GM12878 (cell line): ENCODE measurements around a stretch of chr1.

GRCh38 chr1:32742942-32743464 lies 1.4 kb downstream of the KIAA1522 start:
- RAMPAGE, long total RNA, result no peak
- RRBS, 2 experiments, result no CpG with 5 or more reads among the region's 6 CpGs
CAGE:
- cytosol, long polyA minus RNA, result no peak
- cytosol, long polyA plus RNA, result no peak
- long polyA plus RNA, result no peak
- nucleolus, long total RNA, result no peak
- nucleus, long polyA plus RNA, result no peak
- nucleus, long total RNA, result no peak

GRCh38 chr1:32755665-32756441 lies 14.2 kb downstream of the KIAA1522 start:
- RAMPAGE, long total RNA, result no peak
- RRBS, 2 experiments, result no CpG with 5 or more reads among the region's 6 CpGs
CAGE:
- cytosol, long polyA minus RNA, result no peak
- cytosol, long polyA plus RNA, result no peak
- long polyA plus RNA, result no peak
- nucleolus, long total RNA, result no peak
- nucleus, long polyA plus RNA, result no peak
- nucleus, long total RNA, result no peak

- RAMPAGE, long total RNA, result no peak
- RRBS, 2 experiments, result 73 to 74% methylated on average over 2 of the region's 8 CpGs
CAGE:
- cytosol, long polyA minus RNA, result no peak
- cytosol, long polyA plus RNA, result no peak
- long polyA plus RNA, result no peak
- nucleolus, long total RNA, result no peak
- nucleus, long polyA plus RNA, result no peak
- nucleus, long total RNA, result no peak
Measured at GRCh38 chr1:32758845-32760052, 17.6 kb downstream of the KIAA1522 start.

GRCh38 chr1:32760053-32760674 lies 18.5 kb downstream of the KIAA1522 start:
- RAMPAGE, long total RNA, result no peak
- RRBS, 2 experiments, result no CpG with 5 or more reads among the region's 15 CpGs
CAGE:
- cytosol, long polyA minus RNA, result no peak
- cytosol, long polyA plus RNA, result no peak
- long polyA plus RNA, result no peak
- nucleolus, long total RNA, result no peak
- nucleus, long polyA plus RNA, result no peak
- nucleus, long total RNA, result no peak

GRCh38 chr1:32871486-32872011 lies 837 bp upstream of the FNDC5 start:
- RAMPAGE, long total RNA, result no peak
- RRBS, 2 experiments, result no CpG with 5 or more reads among the region's 8 CpGs
CAGE:
- cytosol, long polyA minus RNA, result no peak
- cytosol, long polyA plus RNA, result no peak
- long polyA plus RNA, result no peak
- nucleolus, long total RNA, result no peak
- nucleus, long polyA plus RNA, result no peak
- nucleus, long total RNA, result no peak

DNA sequence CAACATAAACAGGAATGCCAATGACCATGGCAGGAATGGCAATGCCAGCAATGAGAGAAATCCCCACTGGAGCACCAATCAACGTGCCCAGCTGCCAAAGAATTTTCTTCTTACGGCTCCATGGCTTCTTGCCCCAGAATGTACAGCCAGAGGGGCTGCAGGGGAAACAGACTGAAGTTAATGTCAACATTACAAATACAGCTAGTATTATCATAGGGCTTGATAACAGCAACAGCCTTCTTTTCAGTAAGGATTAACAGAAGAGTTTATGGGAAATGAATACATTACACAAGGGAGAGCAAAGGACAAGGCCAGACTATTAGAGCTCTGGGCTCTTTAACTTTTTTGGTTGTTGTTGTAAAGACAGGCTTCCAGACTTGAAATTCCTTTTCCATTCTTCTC lies 18.2 kb downstream of the RNF19B start:
- RAMPAGE, long total RNA, result no peak
- RRBS, 2 experiments, result no CpG with 5 or more reads among the region's 2 CpGs
CAGE:
- cytosol, long polyA minus RNA, result no peak
- cytosol, long polyA plus RNA, result no peak
- long polyA plus RNA, result no peak
- nucleolus, long total RNA, result no peak
- nucleus, long polyA plus RNA, result no peak
- nucleus, long total RNA, result no peak

DNA sequence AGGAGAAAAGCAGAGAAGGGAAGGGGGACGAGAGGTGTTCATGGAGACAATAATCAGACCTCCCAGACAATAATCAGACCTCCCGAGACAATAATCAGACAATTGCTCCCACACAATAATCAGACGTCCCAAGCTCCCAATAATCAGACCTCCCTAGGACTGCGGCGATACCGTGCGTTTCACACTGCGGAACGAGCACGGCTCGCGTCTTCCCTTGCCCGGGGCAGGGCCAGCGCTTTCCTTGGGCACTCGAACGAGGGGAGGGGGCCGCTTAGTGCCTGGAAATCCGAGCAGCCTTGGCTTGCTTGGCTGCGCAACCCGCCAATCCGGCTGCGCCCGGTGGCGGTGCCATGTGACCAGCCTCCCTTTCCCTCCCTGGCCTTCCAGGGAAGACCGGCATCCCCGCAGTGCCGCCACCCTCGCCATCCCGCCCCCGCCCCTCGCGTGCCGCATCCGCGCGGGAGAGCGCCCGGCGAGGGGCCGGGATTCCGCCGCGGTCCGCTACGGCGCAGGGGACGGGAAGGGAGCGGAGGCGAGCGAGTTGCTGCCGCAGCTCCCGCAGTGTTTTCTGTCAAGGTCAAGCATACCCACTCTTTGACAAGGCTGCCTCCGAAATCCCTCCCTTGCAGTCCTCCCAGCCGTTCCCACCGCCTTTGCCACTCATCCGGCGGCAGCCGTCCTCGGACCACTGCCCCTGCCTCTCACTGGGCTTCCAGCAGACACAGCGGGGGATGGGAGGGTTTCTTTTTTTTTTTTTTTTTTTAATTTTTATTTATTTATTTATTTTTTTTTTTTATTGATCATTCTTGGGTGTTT lies 8.3 kb upstream of the RNF19B start:
- RAMPAGE, long total RNA, result no peak
- RRBS, 2 experiments, result 2 to 5% methylated on average over 15 to 21 of the region's 60 CpGs
CAGE:
- cytosol, long polyA minus RNA, result no peak
- cytosol, long polyA plus RNA, result no peak
- long polyA plus RNA, result no peak
- nucleolus, long total RNA, result no peak
- nucleus, long polyA plus RNA, result no peak
- nucleus, long total RNA, result no peak

GRCh38 chr1:32991411-32991803 lies 26.8 kb upstream of the RNF19B start:
- RAMPAGE, long total RNA, result no peak
- RRBS, 2 experiments, result no CpG with 5 or more reads among the region's 6 CpGs
CAGE:
- cytosol, long polyA minus RNA, result no peak
- cytosol, long polyA plus RNA, result no peak
- long polyA plus RNA, result no peak
- nucleolus, long total RNA, result no peak
- nucleus, long polyA plus RNA, result no peak
- nucleus, long total RNA, result no peak

- RAMPAGE, long total RNA, result no peak
- RRBS, 2 experiments, result no CpG with 5 or more reads among the region's 5 CpGs
CAGE:
- cytosol, long polyA minus RNA, result no peak
- cytosol, long polyA plus RNA, result no peak
- long polyA plus RNA, result no peak
- nucleolus, long total RNA, result no peak
- nucleus, long polyA plus RNA, result no peak
- nucleus, long total RNA, result no peak
Measured at GRCh38 chr1:33010524-33010832, 26.2 kb downstream of the AK2 start.

- RAMPAGE, long total RNA, result no peak
- RRBS, 2 experiments, result no CpG with 5 or more reads among the region's 3 CpGs
CAGE:
- cytosol, long polyA minus RNA, result no peak
- cytosol, long polyA plus RNA, result no peak
- long polyA plus RNA, result no peak
- nucleolus, long total RNA, result no peak
- nucleus, long polyA plus RNA, result no peak
- nucleus, long total RNA, result no peak
Measured at GRCh38 chr1:33050153-33050799, 13.6 kb upstream of the AK2 start.

GRCh38 chr1:33055364-33055563 lies 18.6 kb upstream of the AK2 start:
- RAMPAGE, long total RNA, result no peak
- RRBS, 2 experiments, result no CpG with 5 or more reads among the region's 5 CpGs
CAGE:
- cytosol, long polyA minus RNA, result no peak
- cytosol, long polyA plus RNA, result no peak
- long polyA plus RNA, result no peak
- nucleolus, long total RNA, result no peak
- nucleus, long polyA plus RNA, result no peak
- nucleus, long total RNA, result no peak

- RAMPAGE, long total RNA, result no peak
- RRBS, 2 experiments, result 79 to 98% methylated on average over 2 to 4 of the region's 11 CpGs
CAGE:
- cytosol, long polyA minus RNA, result no peak
- cytosol, long polyA plus RNA, result no peak
- long polyA plus RNA, result no peak
- nucleolus, long total RNA, result no peak
- nucleus, long polyA plus RNA, result no peak
- nucleus, long total RNA, result no peak
Measured at GRCh38 chr1:33145370-33146431, 36.1 kb downstream of the TRIM62 start.

DNA sequence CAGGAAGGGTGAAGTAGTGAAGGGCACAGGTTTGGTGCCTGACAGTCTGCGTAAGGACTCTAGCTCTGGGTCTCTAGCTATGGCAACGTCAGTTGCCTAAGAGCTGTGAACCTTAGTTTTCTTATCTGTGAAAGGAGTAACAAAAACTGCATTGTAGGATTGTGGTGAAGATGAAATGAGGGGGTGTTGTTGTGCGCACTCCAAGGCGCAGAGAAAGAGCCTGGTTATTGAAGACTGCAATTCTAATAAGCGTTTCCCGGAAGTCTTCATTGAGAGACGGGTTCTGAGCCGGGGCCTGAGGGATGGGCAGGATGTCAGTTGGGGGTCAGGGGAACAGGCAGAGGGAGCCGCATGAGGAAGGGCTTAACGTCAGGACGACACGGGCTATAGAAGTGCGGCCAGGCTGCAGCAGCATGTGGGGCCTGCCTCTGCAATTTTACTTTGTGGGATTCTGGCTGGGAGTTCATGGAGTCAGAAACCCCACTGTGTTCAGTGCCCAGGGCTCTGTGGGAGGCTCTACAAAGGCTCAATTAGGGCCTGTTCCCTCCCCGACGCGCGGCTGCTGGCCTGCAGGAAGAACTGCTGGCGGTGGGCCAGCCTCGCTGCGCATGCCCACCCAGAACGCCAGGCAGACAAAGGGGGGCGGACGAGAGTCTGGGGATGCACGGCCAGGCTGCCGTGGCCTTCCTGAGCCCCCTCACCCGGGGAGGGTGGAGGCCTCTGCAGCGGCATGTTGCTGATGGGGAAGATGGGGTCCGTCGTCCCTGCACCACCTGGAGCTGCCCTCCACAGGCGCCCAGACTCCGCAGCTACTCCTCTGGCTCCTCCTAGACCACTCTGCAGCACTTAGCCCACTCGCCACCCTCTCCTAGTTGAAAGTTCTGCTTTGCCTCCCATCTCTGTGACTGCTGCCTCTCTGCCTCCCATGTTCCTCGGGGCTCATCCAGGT lies 20.6 kb downstream of the TRIM62 start:
- RAMPAGE, long total RNA, result no peak
- RRBS, 2 experiments, result no CpG with 5 or more reads among the region's 33 CpGs
CAGE:
- cytosol, long polyA minus RNA, result no peak
- cytosol, long polyA plus RNA, result no peak
- long polyA plus RNA, result no peak
- nucleolus, long total RNA, result no peak
- nucleus, long polyA plus RNA, result no peak
- nucleus, long total RNA, result no peak

DNA sequence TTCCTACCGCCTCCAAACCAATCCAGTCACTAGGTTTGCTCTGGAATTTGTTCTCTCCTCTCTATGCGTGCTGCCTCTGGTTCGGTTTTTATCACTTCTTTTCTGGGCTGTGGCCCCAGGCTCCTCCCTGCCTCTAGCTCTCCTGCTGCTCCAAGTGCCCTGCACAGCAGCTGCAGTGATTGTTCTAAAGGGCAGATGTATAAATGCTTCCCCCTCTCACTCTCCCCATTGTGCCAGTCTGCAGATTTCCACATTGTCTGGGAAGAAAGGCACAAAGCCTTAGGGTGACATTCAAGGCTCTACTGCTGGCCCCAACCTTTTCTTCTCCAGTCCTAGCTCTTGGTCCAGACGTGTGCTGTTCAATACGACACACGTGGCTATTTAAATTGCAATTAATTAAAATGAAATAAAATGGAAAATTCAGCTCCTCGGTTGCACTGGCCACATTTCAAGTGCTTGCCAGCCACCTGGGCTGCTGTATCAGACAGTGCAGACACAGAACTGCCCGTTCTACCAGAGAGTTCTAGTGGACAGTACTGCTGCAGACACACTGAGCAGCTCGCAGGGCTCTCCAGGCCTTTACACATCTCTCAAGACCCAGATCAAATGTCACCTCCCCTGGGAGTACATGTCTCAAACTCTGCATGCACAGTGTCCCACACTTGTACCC lies 12.4 kb downstream of the TRIM62 start:
- RAMPAGE, long total RNA, result no peak
- RRBS, 2 experiments, result no CpG with 5 or more reads among the region's 9 CpGs
CAGE:
- cytosol, long polyA minus RNA, result no peak
- cytosol, long polyA plus RNA, result no peak
- long polyA plus RNA, result no peak
- nucleolus, long total RNA, result no peak
- nucleus, long polyA plus RNA, result no peak
- nucleus, long total RNA, result no peak

GRCh38 chr1:33181177-33181825 lies 542 bp downstream of the TRIM62 start:
- RAMPAGE, long total RNA, result no peak
- RRBS, 2 experiments, result 3 to 4% methylated on average over 13 to 20 of the region's 57 CpGs
CAGE:
- cytosol, long polyA minus RNA, result no peak
- cytosol, long polyA plus RNA, result no peak
- long polyA plus RNA, result no peak
- nucleolus, long total RNA, result no peak
- nucleus, long polyA plus RNA, result no peak
- nucleus, long total RNA, result no peak

DNA sequence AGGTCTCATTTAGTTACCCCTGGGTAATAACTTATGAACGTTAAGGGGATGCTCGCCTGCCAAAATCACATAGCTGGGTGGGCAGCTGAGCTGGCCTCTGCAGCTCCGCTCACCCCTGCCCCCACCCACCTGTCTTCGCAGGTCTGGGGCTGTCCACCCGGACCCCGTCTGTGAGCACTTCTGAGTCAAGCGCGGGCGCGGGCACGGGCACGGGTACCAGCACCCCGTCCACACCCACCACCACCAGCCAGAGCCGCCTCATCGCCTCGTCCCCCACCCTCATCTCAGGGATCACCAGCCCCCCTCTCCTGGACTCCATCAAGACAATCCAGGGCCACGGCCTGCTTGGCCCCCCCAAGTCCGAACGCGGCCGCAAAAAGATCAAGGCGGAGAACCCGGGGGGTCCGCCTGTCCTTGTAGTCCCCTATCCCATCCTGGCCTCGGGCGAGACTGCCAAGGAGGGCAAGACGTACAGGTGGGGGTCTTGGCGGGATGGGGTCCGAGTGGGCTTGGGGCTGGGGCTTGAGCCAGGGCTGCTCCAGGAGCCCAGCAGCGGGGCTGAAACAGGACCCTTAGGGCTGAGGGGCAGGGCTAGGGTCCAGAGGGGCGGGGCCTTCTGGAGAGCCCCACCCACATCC lies 23.8 kb downstream of the ZNF362 start:
- RAMPAGE, long total RNA, result no peak
- RRBS, 2 experiments, result no CpG with 5 or more reads among the region's 31 CpGs
CAGE:
- cytosol, long polyA minus RNA, result no peak
- cytosol, long polyA plus RNA, result no peak
- long polyA plus RNA, result no peak
- nucleolus, long total RNA, result no peak
- nucleus, long polyA plus RNA, result no peak
- nucleus, long total RNA, result no peak

DNA sequence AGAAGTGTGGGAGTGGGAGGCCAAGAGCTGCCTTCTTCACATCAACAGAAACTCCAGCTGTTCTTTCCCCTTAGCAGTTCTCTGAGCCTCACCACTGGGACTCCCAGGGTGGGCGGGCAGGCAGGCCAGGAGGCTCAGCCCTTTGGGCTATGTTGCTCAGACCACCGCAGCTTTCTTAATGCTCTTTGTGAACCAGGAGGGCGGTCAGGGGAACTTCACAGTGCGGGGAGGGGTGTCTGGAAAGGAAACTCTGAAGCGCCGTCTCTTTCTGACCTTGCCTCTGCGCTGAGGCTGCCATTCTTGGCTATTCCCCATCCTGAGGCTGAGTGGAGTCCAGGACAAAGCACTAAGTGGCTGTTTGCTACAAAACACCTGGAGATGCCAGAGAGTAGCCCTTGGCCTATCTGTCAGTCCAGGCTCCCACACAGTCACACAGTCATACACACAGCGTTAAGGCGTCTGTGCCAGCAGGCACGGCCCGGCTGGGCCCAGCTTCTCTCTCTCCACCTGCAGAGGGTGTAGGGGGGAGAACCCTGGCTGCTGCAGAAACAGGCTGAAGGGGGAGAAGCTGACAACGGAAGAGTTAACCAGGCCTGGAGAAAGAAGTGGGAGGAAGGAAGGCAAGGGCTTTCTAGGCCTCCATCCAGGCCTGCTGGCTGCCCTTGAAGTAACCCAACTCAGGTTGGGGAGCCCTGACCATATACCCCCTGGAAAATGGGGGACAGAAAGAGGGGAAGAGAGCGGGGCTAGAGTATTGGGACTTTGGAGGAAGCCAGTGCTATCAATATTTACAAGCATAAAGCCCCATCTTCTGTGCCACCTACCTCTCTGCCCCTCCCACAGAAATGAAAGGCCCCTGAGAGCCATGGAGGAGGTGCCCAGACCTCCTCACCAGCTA lies 3.2 kb upstream of the A3GALT2 start:
- RAMPAGE, long total RNA, result no peak
- RRBS, 2 experiments, result no CpG with 5 or more reads among the region's 13 CpGs
CAGE:
- cytosol, long polyA minus RNA, result no peak
- cytosol, long polyA plus RNA, result no peak
- long polyA plus RNA, result no peak
- nucleolus, long total RNA, result no peak
- nucleus, long polyA plus RNA, result no peak
- nucleus, long total RNA, result no peak

GRCh38 chr1:33329962-33330546 lies 9.2 kb upstream of the A3GALT2 start:
- RAMPAGE, long total RNA, result no peak
- RRBS, 2 experiments, result no CpG with 5 or more reads among the region's 15 CpGs
CAGE:
- cytosol, long polyA minus RNA, result no peak
- cytosol, long polyA plus RNA, result no peak
- long polyA plus RNA, result no peak
- nucleolus, long total RNA, result no peak
- nucleus, long polyA plus RNA, result no peak
- nucleus, long total RNA, result no peak

DNA sequence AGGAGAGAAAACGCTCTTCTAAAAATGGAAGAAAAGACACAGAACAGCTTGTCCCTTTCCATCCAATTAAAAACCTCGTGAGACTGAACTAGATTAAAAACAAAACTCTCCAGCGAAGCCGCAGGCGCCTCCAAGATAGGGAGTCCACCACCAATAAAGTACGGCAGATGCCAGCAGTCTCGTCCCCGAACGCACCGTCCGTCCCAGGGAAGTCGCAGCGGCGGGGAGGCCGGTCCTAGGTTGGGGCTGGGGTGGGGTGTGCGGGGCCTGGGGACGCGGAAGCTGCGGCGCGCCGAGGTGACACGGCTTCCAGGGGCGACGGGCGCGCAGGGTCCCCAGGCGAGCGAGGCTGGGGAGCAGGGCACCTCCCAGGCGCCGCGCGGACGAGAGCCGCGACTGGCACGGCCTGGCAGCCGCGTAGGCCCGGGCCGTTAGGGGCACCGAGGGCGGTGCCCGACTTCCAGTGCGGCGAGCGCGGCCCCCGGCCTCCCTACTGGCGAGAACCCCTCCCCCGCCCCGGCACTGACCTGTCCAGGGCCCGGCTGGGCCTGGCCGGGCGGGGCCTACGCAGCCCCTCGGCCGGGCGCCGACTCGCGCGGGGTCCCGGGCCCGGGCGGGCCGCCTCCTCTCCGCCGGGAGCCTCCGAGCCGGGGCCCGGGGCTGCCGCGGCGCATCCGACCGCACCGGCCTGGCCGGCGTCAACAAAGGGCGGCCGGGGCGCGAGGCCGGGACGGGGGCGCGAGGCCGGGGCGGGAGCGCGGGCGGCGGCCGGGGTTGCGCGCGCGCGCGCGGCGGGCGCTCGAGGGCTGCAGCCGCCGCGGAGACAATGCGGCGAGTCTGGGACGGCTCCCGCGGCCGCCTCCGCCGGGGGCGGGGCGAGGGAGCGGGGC lies 28.4 kb upstream of the A3GALT2 start:
- RAMPAGE, long total RNA, result no peak
- RRBS, 2 experiments, result 1% methylated on average over 24 to 30 of the region's 119 CpGs
CAGE:
- cytosol, long polyA minus RNA, result no peak
- cytosol, long polyA plus RNA, result no peak
- long polyA plus RNA, result no peak
- nucleolus, long total RNA, result start-site peak on the minus strand centred at position 780 of the sequence, 155 bp wide, 11 reads
- nucleus, long polyA plus RNA, result no peak
- nucleus, long total RNA, result no peak

GRCh38 chr1:33360012-33360482 lies 39.1 kb upstream of the A3GALT2 start:
- RAMPAGE, long total RNA, result no peak
- RRBS, 2 experiments, result no CpG with 5 or more reads among the region's 2 CpGs
CAGE:
- cytosol, long polyA minus RNA, result no peak
- cytosol, long polyA plus RNA, result no peak
- long polyA plus RNA, result no peak
- nucleolus, long total RNA, result no peak
- nucleus, long polyA plus RNA, result no peak
- nucleus, long total RNA, result no peak